ENCODE measurements around the genes PMM1 and MEI1.

GRCh38 chr22:41180563-41181372 is 24.3 kb upstream of the L3MBTL2 start:
- PRO-cap: no peak

- PRO-cap: unidirectional peak, minus-strand start at chr22:41197447
Observed at GRCh38 chr22:41197242-41197981, 7.7 kb upstream of the L3MBTL2 start.

DNA sequence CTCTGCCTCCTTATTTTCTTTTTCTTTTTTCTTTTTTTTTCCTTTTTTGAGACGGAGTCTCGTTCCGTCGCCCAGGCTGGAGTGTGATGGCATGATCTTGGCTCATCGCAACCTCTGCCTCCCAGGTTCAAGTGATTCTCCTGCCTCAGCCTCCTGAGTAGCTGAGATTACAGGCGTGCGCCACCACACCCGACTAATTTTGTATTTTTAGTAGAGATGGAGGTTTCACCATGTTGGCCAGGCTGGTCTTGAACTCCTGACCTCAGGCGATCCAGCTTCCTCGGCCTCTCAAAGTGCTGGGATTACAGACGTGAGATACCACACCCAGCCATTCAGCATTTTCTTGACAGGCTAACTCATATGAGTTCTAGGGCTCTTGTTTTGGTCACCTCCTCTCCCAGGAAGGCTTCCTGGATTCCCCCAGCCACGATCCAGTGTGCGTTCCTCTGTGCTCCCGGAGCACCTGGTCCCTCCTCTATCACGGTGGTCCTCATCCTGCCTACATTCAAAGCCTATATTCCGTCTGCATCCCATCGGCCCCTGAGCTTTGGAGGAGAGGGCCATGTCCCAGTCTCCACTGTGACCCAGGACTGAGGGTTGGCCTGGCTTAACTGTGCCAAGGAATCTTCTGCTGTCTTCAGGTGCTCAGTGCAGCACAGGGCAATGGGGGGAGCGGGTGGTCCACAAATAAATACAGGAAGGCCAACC is 18.0 kb upstream of the CHADL start:
- PRO-cap: no peak

DNA sequence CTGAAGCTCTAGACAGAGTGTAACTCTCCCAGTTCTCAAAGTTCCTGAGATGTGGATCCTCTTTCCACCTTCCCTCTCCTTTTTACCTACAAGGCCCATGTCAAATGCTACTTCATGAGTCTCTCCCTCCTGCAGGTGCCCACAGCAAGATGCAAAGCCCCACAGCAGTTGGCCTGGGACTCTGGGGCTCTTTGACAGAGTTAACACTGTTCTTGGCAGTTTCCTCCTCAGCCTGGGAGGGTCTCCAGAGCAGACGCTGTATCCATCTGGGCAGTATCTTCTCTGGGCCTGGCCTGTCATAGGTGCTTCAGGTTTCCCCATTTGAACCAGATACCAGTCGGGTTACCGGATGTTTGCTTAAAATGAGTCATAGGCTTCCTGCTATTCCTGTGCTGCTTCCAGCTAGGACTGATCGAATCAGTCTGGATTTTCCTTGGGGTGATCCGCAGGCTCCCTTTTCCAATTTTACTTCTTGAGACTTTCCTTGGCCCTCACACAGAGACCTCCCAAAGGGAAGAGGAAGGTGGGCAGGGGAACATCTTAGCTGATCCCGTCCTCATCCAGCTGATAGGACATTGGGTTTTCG is 2.2 kb upstream of the RANGAP1 start:
- PRO-cap: unidirectional peak, plus-strand start at position 420 of the sequence

GRCh38 chr22:41366893-41367828 is 14.6 kb upstream of the TEF start:
- PRO-cap: unidirectional peak, plus-strand start at chr22:41367455

DNA sequence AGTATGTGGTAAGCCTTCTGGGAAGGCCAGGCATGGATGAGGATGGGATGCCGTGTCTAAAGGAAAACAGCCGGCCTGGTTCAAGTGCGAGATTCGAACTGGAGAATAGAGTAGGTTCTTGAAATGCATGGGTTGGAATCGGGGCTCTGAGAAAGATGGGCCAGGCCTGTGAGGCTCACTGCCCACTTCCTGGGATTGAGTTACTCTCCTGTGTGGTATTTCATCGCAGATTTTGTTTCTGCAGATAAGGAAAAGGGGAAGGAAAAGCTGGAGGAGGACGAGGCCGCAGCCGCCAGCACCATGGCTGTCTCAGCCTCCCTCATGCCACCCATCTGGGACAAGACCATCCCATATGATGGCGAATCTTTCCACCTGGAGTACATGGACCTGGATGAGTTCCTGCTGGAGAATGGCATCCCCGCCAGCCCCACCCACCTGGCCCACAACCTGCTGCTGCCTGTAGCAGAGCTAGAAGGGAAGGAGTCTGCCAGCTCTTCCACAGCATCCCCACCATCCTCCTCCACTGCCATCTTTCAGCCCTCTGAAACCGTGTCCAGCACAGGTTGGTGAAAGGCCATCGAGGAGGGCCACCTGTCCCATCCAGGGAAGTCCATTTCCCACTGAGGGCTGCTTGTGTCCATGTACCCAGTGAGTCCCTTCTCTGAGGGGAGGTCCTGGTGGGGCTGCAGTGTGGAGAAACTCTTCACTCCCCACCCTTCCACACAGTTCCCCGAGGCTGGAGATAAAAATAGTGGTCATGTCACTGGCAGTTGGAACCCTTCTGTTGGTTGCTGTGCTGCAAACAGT is 5.6 kb downstream of the TEF start:
- PRO-cap: no peak

GRCh38 chr22:41403606-41404398 is 22.1 kb downstream of the TEF start:
- PRO-cap: bidirectional peak, plus-strand start at chr22:41404153, minus-strand start at chr22:41404038

- PRO-cap: no peak
Observed at GRCh38 chr22:41471383-41471694, 2.4 kb downstream of the ACO2 start.

- PRO-cap: no peak
Observed at GRCh38 chr22:41513377-41513818, 30.9 kb downstream of the POLR3H start.

DNA sequence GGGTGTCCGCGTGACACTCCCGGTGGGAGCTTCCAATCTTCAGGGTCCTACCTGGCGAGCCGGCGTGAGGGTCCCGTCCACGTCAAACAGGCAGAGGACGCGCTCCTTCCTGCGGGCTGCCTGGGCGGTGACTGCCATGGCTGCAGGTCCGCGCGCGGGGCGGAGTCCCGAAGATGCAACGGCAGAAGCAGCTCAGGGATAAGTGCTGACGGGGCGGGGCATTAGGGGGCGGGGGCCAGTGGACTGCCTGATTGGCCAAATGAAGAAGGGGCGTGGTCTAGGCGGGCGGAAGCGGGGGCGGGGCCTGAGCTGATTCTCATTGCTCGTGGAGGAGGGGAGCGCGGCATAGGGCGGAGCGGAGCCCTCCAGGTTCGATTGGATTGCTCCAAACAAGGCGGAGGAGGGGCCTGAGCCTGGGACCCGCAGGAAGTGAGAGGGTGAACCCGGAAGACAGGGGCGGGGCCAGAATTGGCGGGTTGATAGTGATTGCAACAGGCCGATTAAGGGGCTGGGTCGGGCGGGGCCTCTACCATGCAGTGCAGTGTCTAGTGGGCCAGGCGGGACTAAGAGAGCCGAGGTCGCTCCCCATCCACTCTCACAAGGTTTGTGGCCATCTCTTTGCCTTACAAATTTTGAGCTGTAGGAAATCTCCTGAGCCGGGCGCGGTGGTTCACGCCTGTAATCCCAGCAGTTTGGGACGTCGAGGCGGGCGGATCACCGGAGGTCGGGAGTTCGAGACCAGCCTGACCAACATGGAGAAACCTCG is at the start of gene PMM1:
Gene PMM1 (minus strand): TSS at position 173 of the 766 bp plus-strand sequence.
- PRO-cap: no peak

- PRO-cap: no peak
Observed at GRCh38 chr22:41699070-41699978, at the start of gene MEI1. MEI1 (plus strand) TSS chr22:41699503.

DNA sequence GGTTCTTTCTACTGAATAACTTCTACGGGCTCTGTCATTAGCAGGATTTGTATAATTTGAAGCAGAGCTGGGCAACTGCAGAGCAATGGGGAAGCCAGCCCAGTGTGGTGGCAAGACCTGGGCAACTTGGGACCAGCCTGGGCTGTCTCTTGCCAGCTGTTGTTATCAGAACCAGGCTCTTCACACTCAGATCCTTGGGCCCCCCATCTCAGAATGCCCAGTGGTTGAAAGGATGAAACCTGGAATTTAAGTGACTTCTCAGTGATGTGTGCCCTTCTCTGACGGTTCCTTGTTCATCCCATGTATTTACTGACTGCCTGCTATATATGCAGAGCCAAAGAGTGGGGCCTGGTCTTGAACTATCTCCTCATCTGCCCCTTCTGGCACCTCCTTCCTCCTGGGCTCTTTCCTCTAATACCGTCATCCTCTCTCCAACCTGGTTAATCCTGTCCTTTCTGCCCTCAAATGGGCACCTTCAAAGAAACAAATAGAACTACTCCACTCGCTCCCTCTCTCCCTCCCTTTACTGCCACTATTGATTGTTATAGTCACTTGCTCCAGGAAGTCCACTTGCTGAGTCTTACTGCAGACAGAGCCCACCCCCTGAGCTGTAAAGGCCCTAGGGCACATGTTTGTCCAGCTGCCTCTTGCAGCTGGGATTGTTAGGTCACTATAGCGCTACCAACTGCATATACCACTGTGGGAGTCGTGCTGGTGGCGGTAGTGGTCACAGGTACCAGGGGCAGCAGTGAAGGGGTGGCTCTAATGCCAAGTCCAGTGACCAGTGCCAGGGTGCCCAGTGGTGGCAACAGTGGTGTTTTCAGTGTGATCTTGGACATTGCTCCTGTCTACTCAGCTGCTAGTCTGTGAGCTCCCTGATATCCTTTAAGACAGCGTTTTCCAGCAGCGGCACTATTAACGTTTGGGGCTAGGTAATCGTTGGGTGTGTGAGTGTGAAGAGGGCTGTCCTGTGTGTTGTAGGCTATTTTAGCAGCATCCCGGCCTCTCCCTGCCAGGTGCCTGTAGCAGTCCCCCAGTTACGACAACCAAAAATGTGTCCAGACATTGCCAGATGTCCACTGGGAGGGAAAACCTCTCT is 4.5 kb upstream of the SREBF2 start:
- PRO-cap: no peak

GRCh38 chr22:41835987-41837128 is 3.5 kb downstream of the SREBF2 start:
- PRO-cap: no peak

GRCh38 chr22:41838505-41839530 is 5.9 kb downstream of the SREBF2 start:
- PRO-cap: no peak

DNA sequence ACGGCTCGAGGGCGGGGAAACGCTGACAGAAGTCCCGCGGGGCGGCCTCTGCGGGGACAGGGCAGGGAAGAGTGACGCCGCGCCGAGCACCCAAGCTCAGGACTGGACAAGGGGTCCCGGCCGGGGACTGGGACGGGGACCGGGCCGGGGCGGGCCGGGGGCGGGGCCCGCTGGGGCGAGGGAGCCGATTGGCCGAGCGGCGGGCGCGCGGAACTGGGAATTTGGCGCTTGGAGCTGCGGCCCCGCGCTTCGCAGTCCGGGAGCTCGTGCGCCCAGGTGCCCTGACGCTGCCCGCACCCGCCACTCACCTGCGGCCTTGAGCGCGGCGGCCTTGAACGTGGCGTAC is 4.8 kb downstream of the SHISA8 start:
- PRO-cap: no peak

GRCh38 chr22:41920221-41921100 is 5.6 kb upstream of the SHISA8 start:
- PRO-cap: no peak

- PRO-cap: no peak
Observed at GRCh38 chr22:41951719-41952614, 5.0 kb upstream of the CENPM start.

- PRO-cap: no peak
Observed at GRCh38 chr22:42022476-42022902, 23.9 kb downstream of the WBP2NL start.

DNA sequence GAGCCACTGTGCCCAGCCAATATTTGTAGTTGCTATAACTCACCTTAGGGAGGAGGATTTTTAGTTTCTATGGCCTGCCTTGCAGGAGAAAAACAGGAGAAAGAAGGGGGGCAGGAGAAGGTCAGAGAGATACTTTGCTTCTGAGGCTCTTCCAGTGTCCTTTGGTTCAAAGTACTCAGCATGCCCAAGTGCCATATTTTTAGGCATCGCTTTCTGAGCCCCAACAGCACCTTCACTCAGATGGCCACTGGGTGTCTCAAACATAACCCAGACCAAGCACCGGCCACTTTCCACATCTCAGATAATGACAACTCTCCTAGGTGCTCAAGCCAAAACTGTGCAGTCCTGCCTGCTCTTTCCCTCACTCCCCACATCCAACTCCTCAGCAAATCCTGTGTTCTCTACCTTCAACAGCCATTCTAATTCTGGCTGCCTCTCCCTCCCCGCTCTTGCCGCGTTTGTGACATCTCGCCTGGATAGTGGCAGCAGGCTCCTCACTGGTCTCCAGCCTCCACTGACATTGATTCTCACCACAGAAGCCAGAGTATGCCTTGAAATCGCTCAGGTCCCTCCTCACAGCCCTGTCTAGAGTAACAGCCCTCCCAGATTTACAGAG is 1.5 kb upstream of the PHETA2 start:
- PRO-cap: no peak

GRCh38 chr22:42080328-42080843 is 886 bp downstream of the SMDT1 start:
- PRO-cap: no peak